Cardiac ventricle fibroblast (primary cell): ENCODE measurements around a stretch of chr9.

DNA sequence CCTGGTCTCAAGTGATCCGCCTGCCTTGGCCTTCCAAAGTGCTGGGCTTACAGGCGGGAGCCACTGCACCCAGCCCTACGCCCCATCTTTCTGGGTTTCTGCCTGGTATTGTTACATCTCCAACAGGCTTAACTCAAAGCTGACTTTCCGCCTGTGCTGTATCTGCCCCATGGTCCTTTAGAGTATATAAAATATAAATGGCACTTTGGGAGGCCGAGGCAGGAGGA lies 36.4 kb upstream of the GLDC start:
- RAMPAGE, long total RNA = no peak

DNA sequence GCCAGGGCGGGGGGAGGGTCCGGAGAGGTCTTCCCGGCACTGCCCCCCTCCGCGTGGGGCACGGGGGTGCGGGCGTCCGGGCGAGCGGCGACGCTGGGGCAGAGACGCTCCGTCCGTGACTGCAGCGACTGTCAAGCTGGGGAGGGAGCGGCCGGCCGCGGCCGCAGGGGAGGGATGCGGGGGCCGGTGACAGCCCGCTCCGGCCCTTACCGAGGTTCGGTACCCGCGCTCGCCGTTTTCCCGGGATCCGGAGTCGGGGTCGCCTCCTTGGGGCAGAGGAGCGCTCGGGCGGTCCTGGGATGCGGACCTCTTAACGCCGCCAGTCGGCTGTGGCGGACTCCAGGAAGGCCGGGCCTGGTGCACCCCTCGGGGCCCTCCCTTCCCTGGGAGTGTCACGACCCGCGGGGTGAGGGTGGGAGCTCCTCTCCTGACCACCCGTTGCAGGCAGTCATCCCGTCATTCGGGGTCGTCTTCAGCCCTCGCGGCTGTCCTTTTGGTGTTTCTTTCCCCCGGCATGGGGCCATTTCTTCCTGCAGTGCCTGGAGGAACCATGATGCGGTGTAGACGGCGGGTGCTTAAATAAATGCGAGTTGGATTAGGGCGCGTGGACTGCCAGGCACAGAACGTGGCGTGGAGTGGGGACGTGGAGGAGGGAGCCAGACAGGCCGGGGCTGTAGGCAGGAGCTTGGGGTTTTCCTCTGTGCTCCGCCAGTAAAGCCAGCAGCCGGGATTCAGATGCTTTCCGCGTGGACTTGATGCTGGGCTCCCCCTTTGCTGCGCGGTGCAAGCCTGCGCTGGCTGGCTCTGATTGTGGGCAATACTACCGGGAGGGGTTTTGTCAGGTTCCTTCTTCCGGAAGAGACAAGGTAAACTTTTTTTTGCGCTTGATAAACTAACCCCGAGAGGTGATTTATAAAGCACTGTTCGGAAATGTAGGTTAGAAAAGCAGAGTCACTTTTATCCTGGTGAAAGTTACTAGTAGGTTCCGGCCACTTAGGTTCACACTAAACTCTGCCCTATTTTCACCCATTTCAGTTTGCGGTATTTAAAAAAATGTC lies 785 bp downstream of the KDM4C start:
- RAMPAGE, long total RNA = no peak

DNA sequence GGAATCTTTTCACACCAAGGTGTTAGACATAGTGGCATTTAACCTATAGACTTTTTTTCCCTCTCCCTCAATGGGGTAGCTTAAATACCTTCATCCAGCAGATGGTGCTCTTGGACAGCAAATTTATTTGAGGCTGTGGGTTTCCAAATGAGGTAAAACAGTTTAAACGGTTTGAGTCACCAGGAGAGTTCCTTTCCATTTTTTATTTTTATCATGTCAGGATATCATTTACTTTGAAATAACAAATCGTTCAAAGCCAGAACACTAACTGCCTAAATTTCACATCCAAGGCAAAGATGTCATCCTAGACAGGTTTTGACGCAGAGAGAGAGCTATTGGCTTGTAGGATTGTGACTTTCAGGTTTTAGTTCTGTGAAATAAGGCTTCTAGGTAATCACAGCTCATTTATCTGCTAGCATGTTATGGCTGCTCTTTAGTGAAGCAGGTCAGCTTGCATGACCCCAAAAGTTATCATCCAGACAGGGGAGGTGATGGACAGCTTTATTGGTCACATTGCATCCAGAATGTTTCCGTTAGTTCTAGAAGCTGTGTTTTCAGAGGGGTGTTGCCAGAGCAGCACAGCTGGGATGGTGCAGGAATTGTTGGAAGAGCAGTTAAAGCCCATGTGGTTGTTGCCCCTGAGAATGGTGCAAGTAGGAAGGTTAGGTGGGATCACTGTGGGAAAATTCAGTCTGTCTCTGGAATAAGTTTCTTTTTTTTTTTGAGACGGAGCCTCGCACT lies 69.8 kb downstream of the KDM4C start:
- RAMPAGE, long total RNA = no peak

- RAMPAGE, long total RNA = no peak
These were observed 364.2 kb downstream of the KDM4C start for GRCh38 chr9:7121920-7122377.

DNA sequence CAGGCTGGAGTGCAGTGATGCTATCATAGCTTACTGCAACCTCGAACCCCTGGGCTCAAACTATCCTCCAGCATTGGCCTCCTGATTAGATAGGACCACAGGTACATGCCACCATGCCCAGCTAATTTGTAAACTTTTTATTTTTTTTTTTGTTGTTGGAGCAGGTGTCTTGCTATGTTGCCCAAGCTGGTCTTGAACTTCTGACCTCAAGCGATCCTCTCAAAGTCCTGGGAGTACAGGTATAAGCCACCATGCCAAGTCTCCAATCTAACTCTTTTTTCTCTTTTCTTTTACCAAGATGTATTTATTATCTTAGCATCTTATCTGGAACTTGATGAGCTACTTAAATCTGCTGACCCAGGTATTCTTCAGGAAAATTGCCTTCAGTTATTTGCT lies 158.1 kb upstream of the DMAC1 start:
- RAMPAGE, long total RNA = no peak

DNA sequence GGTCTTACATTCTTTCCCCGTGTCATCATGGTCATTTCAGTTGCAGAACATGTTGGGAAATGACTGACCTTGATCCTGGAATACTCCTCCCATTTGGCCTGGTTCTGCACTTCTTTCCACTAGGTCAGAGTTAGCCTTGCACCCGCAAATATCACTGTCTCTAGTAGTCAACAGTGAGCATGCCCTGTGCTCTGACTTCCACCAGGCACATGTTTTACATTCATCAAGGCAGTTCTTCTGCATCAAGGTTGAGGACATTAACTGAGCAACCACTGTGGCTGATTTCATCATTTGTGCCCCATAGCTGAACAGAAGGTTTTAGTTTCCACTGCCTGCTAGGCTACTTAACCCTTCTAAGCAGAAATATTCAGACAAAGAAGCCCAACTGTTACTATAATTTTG lies 1161.8 kb upstream of the DMAC1 start:
- RAMPAGE, long total RNA = no peak

GRCh38 chr9:9528083-9528436 lies 1084.7 kb downstream of the PTPRD start:
- RAMPAGE, long total RNA = no peak

GRCh38 chr9:10242368-10242619 lies 370.5 kb downstream of the PTPRD start:
- RAMPAGE, long total RNA = no peak

DNA sequence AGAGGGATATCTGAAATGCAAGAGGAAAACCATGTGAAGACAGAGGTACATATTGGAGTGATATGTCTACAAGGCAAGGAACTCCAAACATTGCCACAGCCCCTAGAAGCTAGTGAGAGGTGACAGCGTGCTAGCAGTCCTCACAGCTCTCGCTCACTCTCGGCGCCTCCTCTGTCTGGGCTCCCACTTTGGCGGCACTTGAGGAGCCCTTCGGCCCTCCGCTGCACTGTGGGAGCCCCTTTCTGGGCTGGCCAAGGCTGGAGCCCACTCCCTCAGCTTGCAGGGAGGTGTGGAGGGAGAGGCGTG lies 583.7 kb upstream of the PTPRD start:
- RAMPAGE, long total RNA = no peak

- RAMPAGE, long total RNA = no peak
These were observed 430.9 kb upstream of the TYRP1 start for GRCh38 chr9:12262214-12262692.

DNA sequence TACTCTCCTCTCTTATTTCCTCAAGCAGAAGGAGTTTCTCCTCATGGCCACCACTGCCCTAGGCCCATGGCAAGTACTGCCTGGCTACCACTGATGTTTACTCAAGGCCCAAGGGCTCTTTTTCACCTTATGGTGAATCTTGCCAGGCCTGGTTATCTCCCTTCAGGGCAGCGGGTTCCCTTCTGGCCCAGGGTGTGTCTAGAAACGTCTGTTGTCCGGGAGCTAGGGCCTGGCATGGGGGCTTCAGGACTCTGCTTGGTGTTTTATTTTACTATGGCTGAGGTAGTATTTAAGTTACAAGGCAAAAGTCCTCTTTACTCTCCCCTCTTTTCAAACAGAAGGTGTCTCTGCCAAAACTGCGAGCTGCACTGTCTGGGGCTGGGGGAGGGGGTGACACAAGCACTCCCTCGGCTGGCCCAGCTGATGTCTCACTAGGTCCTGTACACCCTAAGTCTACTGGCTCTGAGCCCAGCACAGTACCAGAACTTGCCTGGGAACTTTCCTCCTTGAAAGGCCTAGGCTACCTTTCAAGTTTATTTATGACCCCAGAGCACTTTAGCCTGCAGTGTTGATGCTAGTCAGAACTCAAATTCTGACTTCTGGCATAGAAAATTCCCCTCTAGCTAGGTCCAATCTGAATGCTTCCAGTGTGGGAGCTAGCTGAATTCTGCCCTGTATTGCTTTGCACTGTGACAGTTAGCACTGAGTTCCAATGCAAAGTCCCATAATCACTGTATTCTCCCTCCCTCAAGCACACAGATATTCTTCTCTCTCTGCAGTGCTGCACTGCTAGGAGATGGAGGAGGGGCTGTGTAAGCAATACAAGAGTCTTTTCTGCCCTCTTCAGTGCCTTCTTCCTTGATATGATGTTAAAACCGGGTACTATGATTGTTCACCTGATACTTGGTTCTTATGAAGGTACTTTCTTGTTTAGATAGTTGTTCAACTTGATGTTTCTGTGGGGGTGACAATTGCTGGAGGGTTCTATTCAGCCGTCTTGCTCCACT lies 10.4 kb downstream of the LURAP1L start:
- RAMPAGE, long total RNA = no peak

DNA sequence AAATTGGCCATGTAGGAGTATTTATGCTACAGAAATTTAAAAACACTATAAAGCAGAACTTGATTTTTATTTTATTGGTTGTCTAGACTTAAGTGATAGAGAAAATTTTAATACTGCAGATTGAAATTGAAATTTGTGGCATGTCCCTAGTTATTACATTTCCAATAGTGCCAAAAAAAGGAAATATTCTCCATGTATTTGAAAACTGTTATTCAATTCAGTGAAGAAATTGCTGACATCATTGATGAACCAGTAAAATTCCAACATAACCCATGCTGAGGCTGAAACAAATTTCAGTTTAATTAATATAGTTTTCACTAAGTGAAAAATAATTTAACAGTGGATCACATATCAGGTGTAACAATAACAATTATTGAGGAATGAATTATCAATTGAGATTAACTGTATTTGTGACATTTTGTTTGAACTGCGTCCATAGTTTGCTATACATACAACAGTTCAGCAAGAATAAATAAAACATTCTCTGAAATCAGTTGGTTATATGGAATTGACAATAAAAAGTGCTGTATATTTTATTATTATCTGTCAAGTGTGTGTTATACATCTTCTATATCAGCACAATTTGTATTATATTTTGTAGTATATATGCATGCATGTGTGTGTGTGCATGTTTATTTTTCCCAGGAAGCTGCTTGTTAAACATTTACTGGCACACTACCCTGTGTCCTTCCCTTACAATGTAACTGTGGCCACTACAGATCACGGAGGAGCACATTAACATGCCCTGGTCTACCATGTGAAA lies 38.8 kb downstream of the LURAP1L start:
- RAMPAGE, long total RNA = no peak

- RAMPAGE, long total RNA = no peak
These were observed 144.8 kb downstream of the MPDZ start for GRCh38 chr9:13134571-13135262.

- RAMPAGE, long total RNA = no peak
These were observed 11.7 kb downstream of the MPDZ start for GRCh38 chr9:13267734-13268311.

DNA sequence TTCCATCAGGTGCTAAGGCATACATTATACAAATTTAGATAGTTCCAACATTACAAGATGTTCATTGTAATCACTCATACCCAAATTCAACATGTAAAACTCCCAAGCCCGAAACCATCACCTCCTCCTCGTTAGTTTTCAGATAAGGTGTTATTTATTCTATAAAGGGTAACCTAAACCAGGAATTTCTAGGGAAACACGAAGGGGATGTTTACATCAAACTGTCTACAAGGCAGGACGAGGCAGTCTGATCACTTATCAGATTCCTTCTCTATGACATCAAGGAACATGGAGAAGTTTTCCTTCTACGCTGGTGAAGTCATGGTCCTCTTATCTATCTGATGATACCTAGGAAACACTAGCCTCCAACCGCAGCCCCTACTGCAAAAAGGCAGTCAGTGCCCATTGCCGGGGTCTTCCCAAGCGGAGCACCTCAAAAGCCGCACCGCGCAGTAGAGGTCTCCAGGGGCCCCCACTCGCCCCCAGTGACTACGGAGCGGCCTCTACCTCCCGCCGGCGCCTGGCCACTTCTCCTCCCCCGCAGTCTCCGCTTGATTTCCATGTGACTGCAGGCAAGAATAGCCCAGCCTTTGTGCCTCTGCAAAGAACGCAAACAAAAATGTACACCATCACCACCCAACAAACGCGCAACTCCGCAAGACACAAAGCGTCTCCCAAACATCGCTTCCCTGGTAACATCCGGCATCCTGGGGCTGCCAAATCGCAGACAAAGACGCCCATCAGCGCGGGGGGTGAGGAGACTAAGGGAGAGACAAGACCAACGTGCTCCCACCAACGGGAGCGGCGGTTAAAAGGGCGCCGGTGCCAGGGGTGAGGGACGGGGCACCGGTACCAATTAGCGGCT lies 1.4 kb downstream of the MPDZ start:
- RAMPAGE, long total RNA = no peak

GRCh38 chr9:13443231-13443671 lies 163.8 kb upstream of the MPDZ start:
- RAMPAGE, long total RNA = no peak

DNA sequence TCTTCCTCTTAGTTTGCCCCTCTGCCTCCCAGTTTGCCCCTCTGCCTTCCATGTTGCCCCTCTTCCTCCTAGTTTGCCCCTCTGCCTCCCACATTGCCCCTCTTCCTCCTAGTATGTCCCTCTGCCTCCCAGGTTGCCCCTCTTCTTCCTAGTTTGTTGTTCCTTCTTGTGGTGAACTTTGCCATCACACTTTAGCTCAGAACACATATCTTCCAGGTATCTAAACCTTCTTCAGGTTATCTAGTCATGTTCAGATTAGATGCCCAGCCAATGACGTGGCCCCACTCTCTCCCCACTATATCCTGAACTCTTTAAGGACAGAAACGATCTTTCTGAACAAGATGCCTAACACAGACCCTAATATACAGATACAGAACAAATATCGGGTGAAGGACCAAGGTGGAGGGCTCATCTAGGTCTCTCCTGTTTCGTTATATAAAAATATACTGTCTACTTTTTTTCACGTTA lies 190.2 kb downstream of the NFIB start:
- RAMPAGE, long total RNA = no peak

DNA sequence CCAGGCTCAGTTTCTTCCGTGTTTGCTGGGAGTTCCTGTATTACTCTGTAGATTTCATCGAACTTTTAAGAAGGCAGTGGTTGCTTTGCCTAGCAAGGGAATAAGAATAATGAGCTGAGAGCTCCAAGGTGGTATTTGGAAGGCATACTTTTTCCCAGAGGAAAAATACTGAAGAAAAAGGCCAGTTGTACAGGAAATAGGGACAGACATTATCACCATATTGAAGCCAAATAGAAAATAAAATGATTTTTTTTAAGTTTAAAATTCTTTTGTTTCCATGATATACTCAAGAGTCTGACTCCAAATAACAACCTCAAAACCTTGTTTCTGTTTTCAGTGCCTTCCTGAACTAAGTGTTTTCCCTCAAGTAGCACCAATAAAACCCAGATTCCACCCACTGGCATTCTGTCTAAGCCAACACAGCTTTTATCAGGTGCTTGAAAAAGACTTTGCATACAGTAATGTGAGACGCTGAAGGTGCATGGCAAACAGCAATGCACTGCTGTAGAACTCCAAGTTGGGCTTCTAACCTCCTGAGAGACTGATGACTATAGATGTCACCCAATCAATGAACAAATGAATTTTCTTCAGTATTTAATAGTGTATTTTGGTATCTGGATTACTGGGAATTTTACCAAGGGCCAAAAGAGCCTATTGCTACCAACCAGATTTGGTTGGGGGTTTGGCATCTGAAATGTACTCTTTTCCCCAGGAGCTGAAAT lies 95.8 kb downstream of the NFIB start:
- RAMPAGE, long total RNA = no peak

DNA sequence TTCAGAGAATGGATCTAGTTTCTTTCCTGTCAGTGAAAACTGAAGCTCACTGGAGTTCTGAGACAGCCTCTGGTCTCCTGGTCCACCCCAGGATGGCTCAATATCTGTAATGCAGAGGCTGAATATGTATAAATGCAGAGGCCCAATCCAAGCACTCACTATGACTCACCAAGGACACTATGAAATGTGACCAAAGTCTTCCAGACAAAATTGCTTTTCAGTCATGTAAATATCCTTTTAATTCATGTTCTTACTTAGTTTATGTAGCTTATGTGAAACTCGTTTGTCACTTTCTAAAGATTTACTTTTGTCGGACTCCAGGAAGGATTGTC lies 53.8 kb downstream of the NFIB start:
- RAMPAGE, long total RNA = no peak

DNA sequence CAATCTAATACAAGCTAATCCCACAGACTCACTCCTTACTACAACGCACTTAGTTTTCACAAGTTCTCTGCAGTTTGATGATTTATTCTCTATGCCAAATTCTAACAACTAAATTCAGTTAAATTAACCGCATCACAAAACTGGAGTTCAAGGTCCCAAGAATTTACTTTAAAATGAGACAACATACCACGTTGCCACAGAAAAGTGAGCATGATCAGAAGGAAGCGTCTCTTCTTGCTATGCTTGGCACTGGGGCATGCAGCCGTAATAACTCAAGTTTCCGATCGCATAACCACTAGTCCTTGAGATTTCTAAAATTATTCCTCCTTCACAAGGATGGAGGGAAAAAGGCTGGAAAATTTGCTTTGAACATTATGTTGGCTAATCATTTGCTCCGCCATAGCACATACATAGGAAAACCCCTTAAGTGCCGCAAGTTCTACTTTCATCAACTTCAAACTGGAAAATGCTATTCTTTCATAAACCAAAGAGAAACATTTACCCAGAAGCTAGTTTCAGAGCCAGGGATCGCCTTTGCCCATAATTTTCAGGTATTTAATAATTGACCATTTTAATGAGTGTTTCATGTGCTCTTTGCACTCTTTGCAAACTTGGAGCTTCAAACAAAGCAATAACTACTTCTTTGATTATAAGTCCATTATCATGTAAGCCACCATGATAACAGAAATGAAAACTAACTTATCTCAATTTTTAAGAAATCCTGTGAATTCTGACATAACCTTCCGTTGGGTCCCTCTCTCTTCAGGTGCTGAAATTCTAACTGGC lies 13.7 kb downstream of the NFIB start:
- RAMPAGE, long total RNA = no peak